ENCODE results near the gene GLDC.

GRCh38 chr9:6214845-6215278, 745 bp upstream of the IL33 start:
- RRBS = no CpG with 5 or more reads among the region's 2 CpGs

DNA sequence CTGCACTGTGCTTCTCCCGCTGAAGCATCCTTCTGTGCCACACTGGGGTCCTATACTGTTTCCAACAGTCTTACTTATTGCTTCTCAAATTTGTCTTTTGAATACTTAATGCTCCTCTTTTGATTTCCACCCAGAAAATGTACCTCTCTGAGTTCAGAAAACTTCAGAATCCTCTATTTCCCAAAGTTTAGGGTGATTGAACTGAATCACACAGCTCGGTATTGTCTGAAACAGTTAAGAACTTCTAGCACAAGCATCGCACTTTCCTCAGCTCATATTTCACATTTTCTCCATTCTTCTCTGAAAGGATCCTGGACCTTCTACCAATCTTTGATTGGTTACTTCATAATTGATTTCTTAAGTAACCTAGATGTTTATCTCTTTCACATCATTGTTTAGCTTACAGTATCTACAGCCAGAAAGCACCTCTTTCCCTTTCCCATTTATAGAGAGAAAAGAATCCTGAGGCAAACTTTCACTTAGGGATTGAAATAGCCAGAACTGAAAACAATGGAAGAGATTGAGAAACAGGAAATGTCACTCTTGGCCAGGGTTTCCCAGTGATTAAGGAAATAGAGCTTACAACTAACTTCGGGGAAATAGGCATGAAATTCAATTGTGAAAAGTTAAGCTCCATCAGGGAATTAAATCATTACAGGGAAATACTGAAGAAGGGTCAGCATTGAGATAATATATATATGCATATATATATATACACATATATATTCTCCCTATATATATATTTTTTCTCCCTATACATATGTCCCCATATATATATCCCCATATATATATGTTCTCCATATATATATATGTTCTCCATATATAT, 2.5 kb downstream of the IL33 start:
- RRBS = no CpG with 5 or more reads among the region's 4 CpGs

GRCh38 chr9:6413890-6414338, 915 bp downstream of the UHRF2 start:
- RRBS = no CpG with 5 or more reads among the region's 34 CpGs

- RRBS = no CpG with 5 or more reads among the region's 4 CpGs
Measured at GRCh38 chr9:6497858-6498609, 85.0 kb downstream of the UHRF2 start.

DNA sequence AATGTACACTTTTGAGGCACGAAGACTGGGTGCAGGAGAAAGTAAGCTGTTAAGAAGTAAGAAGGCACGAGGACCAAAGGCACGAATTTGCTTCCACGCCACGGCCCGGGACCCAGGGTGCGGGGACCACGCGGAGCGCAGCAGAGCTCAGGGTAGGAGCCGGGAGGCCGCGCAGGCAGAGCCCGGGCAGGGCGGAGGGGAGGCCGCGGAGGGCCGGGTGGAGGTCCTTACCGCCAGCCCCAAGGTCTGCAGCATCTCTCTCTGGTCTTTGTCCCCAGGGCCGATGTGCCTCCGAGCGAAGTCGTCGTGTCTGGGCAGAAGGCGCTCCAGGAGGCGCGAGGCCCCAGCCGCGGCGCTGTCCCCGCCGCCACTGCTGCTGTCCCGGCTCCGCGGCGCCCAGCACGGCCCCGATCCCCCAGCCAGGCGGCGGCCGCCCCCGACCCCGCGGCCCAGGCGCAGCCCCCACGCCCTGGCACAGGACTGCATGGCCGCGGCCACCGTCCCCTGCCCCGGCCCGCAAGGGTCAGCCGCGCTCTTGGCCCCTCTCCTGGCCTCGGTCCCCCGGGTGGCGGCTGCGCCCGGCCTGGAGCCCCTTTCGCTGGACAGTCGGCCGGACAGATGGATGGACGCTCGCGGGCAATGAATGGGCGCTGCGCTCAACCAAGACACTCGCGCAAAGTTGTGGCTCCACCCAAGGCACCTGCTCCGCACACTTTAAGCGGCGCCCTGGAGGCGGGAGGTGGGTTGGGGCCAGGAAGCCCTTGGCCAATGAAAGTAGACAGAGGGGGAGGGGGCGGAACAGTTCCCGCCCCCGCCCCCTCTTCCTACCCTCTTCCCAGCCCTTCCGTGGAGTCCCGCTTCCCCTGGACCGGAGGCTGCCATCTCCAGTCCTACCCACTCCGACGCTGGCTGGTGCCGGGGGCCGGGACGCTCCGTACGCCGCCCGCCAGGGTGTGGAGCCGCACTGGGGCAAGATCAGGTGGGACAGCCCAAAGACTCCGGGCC, at the start of gene GLDC:
TSS of gene GLDC (minus strand) at position 716 of the 1,005 bp plus-strand sequence.
- RRBS = 6% methylated on average over 17 of the region's 89 CpGs

GRCh38 chr9:6692637-6693253, 47.2 kb upstream of the GLDC start:
- RRBS = no CpG with 5 or more reads among the region's 7 CpGs

- RRBS = no CpG with 5 or more reads among the region's 7 CpGs
Measured at GRCh38 chr9:6750268-6750601, 7.5 kb upstream of the KDM4C start.

GRCh38 chr9:7982846-7983329, 183.3 kb upstream of the DMAC1 start:
- RRBS = no CpG with 5 or more reads among the region's 5 CpGs

GRCh38 chr9:8961345-8961746, 1161.8 kb upstream of the DMAC1 start:
- RRBS = no CpG with 5 or more reads among the region's 2 CpGs

DNA sequence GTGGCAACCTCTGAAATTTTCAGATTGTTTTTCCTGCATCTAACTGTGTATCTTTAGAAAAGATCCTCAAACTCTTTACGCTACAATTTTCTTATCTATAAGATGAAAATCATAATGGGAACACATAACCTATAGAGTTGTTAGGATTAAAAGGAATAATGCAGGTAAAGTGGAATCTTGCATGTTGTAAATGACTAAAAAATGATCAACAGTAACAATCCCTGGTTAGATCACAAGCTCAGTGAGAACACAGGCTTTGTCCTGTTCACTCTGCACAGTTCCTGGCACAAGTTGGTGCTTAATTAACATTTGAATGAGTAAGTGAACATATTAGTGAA, 159.6 kb downstream of the LURAP1L start:
- RRBS = no CpG with 5 or more reads among the region's 1 CpG

- RRBS = no CpG with 5 or more reads among the region's 2 CpGs
Measured at GRCh38 chr9:12972477-12972857, 197.6 kb downstream of the LURAP1L start.

GRCh38 chr9:13102551-13103264, 176.8 kb downstream of the MPDZ start:
- RRBS = no CpG with 5 or more reads among the region's 6 CpGs

GRCh38 chr9:13267734-13268311, 11.7 kb downstream of the MPDZ start:
- RRBS = no CpG with 5 or more reads among the region's 2 CpGs

DNA sequence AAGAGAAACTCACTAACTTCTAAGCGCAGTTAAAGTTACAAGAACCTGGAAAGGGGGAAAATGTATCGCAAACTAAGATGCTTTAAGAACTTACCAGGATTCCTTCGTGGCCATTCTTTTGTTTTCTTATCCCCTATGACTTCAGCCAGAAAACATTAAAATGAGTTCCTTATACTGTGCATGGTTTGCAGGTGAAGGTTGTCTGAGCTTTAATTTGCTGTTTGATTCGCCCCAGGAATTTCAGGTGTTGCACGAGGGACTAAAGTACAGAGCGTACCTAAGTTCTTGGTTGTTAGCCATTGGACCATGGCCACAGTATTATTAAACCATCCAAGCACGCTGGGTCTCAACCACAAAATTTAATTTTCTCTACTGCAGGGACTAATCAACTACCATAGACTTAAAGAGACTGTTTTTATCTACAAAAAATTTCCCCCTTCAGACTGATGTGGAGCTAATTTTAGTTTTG, 208.4 kb upstream of the MPDZ start:
- RRBS = no CpG with 5 or more reads among the region's 7 CpGs

DNA sequence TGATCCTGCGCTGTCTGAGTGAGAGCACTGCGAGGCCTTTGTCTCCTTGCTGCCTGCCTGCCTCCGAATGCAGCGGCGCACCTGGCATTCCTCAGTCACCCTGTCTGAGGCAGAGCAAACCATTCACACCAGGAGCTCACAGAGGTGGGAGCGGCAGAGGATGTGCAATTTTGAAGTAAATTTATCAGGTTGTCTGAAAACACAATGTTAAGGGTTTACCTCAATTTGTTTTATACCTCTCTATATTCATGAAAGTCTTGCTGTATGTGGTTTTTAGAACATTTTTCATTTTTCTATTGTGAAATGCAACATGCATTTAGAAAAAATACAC, 234.7 kb upstream of the MPDZ start:
- RRBS = no CpG with 5 or more reads among the region's 6 CpGs

GRCh38 chr9:13607935-13608696, 328.6 kb upstream of the MPDZ start:
- RRBS = no CpG with 5 or more reads among the region's 7 CpGs

- RRBS = no CpG with 5 or more reads among the region's 10 CpGs
Measured at GRCh38 chr9:14203278-14203840, 110.6 kb downstream of the NFIB start.

DNA sequence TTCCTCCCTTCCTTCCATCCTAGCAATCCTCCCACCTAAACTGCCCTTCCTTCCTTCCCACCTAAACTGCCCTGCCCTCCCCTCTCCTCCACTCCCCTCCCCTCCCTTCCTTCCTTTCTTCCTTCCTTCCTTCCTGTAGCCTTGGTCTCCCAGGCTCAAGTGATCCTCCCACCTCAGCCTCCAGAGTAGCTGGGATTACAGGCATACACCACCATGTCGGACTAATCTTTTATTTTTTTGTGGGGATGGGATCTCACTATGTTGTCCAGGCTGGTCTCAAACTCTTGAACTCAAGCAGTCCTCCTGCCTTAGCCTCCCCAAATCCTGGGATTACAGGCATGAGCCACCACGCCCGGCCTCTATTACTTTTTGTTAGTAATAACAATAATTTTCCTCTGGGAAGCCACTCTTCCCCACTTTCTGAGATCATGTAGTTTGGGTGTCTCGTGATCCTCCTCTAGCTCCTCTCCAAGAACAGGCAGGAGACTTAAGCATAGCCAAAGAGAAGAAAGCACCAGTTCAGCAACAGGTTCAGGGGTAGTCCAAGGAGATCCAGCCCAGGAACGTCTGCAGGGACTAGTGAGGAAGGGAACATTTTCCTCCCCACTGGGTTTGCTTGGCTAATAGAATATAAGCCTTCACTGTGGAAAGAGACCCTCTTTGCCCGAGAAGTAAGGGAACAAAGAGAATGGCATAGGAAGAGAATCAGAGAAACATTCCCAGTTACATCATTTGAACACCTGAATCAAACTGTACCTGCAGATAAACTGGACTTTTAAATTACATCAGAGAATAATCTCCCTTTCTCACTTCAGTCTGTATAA, 65.5 kb downstream of the NFIB start:
- RRBS = no CpG with 5 or more reads among the region's 6 CpGs

DNA sequence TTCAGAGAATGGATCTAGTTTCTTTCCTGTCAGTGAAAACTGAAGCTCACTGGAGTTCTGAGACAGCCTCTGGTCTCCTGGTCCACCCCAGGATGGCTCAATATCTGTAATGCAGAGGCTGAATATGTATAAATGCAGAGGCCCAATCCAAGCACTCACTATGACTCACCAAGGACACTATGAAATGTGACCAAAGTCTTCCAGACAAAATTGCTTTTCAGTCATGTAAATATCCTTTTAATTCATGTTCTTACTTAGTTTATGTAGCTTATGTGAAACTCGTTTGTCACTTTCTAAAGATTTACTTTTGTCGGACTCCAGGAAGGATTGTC, 53.8 kb downstream of the NFIB start:
- RRBS = no CpG with 5 or more reads among the region's 2 CpGs

DNA sequence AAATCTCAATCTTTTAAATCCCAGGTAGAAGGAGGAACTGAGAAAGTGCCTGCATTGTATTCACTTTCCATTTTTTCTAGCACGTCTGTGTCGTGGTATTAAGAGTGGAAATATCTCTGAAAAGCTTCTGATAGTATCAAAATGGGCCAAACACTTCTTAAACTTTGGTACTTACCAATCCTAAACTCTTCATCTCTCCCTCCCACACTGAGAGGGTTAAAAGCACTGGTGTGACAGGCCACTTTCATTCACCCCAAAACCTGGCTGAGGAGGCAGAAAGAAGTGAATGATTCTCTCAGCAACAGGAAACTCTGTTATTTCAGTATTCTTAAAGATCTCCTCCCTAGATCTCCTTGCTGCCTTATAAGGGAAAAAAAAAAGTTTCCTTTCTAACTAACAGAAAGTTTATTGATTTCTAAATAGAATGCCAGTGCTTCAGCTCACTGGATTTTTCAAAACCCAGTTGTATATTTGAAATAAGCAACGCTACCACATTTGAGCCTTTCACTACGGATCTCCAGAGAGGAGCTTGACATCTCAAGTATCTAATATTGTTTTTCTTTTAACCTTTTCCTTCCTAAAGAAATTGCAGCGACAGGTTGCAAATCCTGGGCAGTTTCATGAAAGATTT, 4.0 kb upstream of the NFIB start:
- RRBS = no CpG with 5 or more reads among the region's 5 CpGs

All from epithelial cell of prostate (primary cell).